Hematopoietic multipotent progenitor cell (in vitro differentiated cells): ENCODE measurements around the gene TEX38.

DNA sequence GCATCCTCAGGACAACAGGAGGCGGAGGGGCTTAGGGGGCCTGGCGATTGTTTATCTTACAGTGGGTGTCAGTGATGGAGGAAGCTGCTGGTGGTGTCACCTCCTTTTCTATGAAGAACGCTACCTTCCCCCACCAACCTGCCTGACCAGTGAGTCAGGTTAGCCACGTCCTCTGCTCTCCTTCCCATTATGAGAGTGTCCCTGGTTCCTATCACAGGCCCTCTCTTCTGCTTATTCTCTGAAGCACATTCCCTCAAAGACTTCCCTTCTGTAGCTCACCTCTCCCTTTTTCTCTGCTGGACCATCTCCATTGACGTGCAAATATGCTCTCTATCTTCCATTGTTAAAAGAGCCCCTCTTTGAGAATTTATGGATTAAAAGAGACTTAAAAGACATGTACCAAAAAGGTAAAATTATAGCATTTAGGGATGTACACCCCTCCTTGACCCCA, 31.0 kb upstream of the KIF2C start:
- CAGE, long polyA plus RNA = no peak

DNA sequence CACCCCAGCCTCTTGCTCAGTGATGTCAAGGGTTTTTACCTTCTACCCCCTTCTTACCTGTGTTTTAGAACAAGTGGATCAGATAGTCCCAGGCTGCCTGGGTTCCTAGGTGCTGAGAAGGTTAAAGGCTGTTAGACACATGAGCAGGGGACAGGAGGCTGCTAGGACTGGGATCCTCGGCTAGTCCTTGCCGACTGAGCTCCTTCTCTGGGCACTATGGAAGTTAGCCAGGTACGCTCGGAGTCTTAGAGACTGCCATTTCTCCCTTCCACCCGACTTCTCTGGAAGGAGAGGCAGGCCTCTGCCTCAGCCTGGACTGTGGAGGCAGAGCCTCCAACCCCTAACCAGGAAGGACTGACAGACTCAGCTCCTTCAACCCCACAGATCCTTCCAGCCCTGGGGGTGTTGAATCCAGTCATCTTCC, 412 bp downstream of the DYNLT4 start:
- CAGE, long polyA plus RNA = no peak

DNA sequence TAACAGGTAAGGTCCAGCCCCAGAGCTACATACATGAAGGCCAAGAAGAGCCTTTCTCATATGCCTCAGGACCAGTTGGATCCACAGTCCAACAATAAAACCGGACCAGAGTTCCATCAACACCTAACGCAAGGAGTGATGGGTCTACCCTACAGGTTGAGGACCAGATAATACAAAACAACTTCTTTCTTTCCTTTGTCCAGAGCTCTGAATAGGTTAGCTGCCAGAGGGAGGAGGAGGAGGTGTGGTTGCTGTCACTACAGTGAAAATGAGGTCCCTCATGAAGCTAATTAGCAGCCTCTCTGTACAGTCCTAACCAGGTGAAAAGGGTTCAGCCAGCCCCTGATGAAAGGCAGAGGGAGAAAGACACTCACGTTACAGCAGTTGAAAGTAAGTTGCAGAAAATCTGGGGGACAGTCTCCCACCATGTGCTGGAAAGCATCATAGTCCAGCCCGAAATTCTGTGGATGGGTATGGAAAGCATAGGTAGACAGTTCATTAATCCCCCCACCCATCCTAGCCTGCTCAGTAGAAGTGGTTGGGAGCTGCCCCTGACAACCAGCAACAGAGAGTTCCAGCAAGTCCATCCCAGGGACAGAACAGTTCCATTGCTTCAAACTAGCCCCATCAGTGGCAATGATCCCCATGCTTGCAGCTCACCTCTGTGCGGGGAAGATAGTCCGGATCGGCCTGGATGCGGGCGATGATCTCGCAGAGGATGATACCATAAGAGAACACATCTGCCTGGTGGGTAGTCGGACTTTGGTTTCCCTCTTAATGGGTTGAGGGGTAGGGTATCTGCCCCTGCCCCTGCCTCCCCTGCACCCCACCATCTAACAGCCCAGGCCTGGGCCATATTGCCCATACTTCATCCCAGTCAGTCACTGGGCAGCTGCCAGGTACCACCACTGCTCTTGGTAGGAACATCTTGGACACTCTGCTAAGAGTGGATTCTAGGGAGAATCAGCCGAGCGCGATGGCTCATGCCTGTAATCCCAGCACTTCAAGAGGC, 6.7 kb downstream of the TOE1 start:
- CAGE, long polyA plus RNA = no peak

DNA sequence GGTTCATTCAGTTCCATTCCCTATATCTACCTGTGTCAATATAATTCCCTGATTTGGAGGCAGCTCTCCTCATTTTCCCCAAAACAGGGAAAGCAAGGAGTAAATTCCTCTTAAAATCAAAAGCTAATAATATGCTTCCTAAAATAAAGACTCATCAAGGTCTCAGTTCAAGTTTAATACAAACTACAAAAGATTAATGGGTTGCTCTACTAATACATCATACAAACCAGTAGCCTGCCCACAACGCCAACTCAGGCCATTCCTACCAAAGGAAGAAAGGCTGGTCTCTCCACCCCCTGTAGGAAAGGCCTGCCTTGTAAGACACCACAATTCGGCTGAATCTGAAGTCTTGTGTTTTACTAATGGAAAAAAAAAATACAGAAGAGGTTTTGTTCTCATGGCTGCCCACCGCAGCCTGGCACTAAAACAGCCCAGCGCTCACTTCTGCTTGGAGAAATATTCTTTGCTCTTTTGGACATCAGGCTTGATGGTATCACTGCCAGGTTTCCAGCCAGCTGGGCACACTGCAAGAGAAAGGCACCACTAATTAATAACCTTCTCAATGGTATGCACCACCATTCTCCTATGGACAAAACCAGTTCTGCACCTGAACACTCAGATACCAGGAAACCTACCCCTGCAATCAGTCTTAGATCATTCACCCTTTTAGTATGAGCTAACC, 10.7 kb downstream of the PRDX1 start:
- CAGE, long polyA plus RNA = no peak

GRCh38 chr1:45607923-45608276, 16.0 kb downstream of the CCDC17 start:
- CAGE, long polyA plus RNA = no peak

- CAGE, long polyA plus RNA = no peak
Measured at GRCh38 chr1:45658039-45658539, 28.2 kb downstream of the GPBP1L1 start.

- CAGE, long polyA plus RNA = no peak
Measured at GRCh38 chr1:46009791-46010791, 122.3 kb downstream of the PIK3R3 start.

GRCh38 chr1:46019487-46020150, 112.8 kb downstream of the PIK3R3 start:
- CAGE, long polyA plus RNA = no peak

GRCh38 chr1:46131391-46132014, 926 bp downstream of the PIK3R3 start:
- CAGE, long polyA plus RNA = no peak

DNA sequence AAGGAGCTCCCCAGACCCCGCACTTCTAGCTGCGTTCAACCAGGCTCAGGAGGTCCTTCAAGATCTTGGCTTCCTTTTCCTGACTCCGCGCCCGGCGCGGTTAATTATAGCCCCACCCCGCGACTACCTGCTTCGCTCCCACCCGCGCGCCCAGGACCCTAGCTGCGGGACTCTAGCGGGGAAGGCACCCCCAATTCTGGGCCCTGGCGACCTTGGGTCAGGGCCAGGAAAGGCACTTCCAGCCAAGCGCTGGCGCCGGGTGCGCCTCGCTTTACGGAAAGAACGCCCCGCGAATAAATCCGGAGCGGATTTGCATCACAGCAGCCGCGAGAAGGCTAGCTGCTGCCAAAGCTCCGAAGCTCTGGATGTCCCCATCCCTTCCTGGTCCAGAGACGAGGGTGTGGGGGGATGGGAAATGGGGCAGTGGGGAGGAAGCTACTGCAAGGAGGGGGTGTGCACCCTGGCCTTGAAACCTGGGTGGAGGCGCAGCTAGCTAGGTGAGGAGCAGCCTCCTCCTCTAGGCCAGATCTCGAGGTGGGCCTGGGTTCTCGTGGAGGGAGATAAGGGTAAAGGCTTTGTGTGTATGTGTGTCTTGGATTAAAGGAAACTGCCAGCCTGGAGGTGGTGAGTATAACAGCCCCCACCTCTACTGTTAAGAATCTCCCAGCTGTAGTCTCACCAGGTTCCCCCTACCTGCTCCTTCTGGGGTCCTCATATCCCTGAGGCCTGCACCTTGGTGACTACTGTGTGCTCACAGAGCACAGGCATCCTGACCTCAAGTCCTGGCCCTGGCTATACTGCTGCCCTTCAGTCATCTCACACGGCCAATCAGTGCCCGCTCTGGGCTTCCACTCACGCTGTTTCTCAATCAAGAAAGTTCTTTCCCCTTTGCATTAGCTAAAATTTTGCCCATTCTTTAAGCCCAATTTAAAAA, 7.7 kb upstream of the TSPAN1 start:
- CAGE, long polyA plus RNA = no peak

- CAGE, long polyA plus RNA = no peak
Measured at GRCh38 chr1:46205665-46206256, 2.6 kb downstream of the LURAP1 start.

DNA sequence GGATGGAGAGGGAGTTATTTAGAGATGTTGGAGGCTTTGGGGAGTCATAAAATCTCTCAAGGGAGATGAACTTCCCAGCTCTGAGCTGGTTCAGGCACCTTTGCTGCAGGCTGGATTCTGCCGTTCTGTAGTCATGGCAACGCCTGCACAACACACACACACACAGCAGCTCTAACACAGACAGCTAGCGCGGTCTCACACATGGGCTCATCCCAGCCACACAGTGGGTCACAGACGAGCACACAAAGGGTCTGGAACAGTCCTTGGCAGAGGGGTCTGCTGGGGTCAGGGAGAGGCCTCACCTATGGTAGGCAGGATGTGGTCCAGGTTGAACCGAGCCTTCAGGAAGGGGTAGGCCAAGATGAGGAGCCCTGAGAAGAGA, 1.8 kb downstream of the KNCN start:
- CAGE, long polyA plus RNA = no peak

GRCh38 chr1:46622312-46622680, 5.7 kb upstream of the MOB3C start:
- CAGE, long polyA plus RNA = no peak

DNA sequence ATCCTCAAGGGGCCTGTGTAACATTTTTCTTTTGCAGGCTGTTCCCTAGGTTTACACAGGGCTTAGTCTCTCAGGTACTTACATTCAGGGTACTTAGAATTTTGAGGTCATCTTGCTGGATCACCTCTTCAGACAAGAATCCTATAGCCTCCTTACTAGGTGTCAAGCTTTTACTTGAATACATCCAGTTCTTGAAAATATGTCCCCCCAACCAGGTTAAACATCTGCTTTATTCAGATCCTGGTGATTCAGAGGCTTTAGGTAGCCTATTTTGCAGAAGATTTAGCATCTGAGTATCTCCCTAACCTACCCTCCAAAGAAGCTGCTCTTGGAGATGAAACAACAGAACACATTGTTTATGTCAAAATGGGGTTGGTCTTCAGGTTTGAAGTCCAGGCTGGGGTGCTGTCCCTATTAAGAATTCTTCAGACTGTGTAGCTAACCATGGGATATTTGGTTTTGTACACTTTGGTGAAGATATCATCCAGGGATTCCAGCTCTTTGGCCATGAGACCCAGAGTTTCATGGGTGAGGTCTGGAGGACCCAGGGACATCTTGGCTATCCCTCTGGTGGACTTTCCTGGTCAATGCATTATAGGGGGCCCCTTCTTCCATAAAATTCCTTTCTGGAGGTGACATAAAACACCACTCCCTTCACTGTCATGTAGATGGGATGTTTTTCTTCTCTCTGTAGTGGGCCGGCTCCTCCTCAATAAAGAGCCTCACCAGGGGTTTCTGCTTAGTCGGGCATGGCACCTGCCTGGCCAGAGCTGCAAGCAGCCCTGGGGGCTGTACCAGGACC, 2.4 kb downstream of the ATPAF1 start:
- CAGE, long polyA plus RNA = no peak

GRCh38 chr1:46671690-46672005, at the start of gene TEX38:
TEX38 (plus strand) TSS chr1:46671854.
- CAGE, long polyA plus RNA = no peak

DNA sequence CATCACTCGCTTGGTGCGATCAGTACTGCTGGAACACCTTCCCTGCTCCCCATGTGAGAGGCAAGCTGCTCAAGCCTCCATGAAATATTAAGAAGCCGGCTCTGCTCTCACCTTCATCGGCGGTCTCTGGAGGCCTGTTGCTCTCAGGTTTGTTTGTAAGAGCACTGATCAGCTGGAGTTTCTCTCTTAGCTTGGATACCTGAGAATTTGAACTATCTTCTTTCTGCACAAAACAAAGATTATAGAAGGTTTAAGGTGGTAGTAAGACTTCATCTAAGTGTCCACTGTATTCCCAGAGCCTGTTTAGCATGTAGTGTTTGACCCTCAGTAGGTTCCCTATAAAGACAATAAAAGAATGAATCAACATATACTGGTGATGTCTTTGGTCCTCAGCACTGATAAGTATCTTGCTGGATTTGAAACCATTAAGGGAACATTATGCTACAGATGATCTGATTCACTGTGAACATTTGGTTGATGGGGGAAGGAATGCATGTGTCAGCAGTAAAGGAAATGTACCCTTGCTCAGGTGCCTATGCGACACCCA, 12.8 kb downstream of the TEX38 start:
- CAGE, long polyA plus RNA = no peak

DNA sequence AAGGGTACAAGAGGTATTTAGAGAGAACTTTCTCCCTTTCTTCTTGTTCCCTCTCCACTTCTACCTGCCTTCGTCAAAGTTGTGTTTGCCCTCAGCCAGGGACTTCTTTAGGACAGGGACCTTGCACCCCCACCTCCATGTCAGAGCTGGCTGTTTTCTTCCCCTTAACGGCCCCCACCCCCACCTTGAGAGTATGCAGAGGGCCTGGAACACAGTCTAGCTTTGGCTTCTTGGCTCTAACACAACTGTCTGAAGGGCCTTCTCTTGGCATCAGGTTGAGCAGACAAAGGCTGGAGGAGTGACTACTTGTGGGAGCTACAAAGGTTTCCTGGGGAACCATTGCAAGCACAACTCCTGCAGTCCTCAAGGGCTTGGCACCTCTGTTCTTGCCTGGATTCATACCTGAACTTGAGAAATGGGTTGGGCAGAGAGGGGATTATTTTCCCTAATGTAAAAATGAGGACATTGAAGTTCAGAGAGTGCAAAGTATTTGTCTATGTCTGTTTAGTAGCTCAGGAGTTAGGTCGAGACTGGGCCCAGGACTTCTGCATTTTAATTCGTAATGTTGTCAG, 2.5 kb downstream of the CYP4B1 start:
- CAGE, long polyA plus RNA = no peak

- CAGE, long polyA plus RNA = no peak
Measured at GRCh38 chr1:47138245-47138795, 1.1 kb downstream of the CYP4A22 start.

DNA sequence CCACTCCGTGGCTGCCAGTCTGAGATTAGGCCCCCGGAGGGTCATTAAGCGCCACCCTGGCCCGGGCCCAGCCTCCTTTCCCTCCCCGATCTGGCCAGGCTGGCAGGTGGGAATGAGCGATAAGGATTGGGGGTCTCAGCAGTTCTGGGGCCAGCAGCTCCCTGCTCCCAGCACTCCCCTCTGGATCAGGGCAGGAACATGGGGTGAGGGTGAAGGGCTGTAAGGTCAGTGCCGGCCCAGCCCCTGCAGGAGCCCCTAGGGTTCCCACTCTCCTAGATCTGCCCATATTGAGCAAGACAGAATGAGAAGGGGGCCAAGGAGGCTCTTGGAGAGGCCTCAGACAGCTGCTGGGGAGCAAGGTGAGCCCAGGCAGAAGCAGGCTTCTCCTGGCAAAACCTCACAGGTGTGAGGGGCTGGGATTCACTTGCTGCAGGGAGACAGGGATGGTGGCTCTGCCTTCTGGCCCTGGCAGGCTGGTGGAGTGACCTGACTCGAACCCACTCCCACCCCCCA, 8.4 kb downstream of the PDZK1IP1 start:
- CAGE, long polyA plus RNA = no peak

DNA sequence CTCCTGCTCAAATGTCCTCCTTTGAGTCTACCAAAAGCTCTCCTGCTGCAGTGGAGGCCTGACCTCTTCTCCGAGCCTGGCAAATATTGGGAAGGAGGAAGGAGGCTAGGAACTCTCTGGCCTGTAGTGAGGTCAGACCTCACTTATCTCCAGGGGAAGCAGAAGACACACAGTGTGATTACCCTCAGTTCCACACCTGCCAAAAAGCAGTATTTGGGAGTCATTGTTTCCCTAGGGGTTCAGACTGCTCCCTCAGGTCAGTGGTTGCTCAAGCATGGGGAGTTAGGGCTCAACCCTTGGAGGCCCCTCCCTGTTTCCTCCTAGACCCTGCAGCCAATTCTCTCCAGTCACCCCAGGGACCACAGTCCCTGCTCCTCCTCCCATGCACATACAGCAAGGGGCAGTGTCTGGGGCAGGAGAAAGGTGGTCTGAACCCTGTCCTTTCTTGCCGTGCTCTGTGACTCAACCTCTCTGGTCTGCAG, 1.2 kb downstream of the PDZK1IP1 start:
- CAGE, long polyA plus RNA = no peak